H7 (cell line): Measurements from ENCODE around the genes SOAT1 and FAM163A.

- RAMPAGE, long total RNA, result no peak
Observed at GRCh38 chr1:178952993-178953493, 72.7 kb upstream of the FAM20B start.

GRCh38 chr1:179016779-179017687 is 8.7 kb upstream of the FAM20B start:
- RAMPAGE, long total RNA, result no peak

GRCh38 chr1:179095351-179096129 is 13.7 kb downstream of the TOR3A start:
- RAMPAGE, long total RNA, result no peak

- RAMPAGE, long total RNA, result no peak
Observed at GRCh38 chr1:179292420-179292963, 1.1 kb upstream of the SOAT1 start.

GRCh38 chr1:179293266-179294406 is at the start of gene SOAT1:
TSS of gene SOAT1 (plus strand) at chr1:179293797.
- RAMPAGE, long total RNA, result start-site peak on the plus strand at chr1:179293802-179293837, 50 reads

DNA sequence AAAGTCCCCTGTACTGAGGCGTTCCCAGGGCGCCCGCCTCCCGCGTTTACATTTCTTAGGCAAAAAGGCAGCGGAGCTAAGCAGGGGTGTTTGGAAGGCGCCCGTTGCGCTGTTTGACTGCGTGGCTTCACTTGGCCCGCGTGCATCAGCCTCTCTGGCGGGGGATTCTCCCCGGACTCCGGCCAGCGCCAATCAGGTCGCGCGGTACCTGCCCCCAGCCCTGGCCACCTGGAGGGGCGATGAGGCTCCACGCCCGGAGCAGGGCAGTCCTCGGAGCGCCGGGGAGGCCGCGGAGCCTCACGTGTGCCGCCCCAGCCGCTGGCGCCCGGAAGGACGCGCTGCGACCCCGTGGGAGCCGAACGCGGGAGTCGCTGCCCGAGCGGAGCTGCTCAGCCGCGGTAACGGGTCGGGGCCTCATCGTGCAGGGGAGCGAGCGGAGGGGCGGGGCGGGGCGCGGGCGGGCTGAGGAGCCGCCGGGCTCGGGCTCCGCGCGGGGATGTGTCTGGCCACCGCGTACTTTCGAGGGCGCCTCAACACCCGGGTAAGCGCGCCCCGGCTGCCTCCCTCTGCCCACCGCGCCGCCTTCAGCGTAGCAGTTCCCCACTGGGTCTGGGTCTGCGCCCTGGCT is at the start of gene FAM163A:
Gene FAM163A (plus strand): TSS at position 266 of the 628 bp plus-strand sequence.
- RAMPAGE, long total RNA, result no peak

DNA sequence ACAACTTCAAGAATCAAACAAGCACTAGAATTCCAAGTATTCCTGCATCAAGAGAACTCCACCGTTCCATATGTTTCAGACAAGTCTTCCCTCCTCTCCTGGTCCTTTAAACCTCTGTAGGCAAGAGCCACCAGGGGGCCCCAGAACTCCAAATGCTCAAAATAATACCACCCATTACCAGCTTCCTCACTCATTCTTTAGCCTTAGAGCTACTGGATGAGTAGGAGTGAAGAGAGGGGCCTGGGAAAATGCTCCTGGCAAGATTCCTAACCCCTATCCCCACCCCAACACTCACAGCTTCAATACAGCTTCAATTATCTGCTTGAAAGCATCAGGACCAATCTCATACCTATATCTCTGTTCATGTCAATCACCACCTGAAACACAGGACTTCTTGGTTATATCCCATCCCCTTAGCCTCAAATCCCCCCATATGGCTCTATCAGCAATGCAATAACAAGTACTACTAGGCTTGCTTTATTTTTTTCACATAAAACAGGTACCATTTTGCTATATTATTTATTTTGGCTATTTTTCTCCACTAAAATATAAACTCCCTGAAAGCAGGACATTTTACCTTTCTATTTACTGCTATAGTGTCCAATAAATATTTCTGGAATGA is 9.7 kb downstream of the TOR1AIP2 start:
- RAMPAGE, long total RNA, result no peak

- RAMPAGE, long total RNA, result no peak
Observed at GRCh38 chr1:179923103-179923545, 31.5 kb upstream of the CEP350 start.

- RAMPAGE, long total RNA, result no peak
Observed at GRCh38 chr1:179975643-179976010, 21.0 kb downstream of the CEP350 start.

DNA sequence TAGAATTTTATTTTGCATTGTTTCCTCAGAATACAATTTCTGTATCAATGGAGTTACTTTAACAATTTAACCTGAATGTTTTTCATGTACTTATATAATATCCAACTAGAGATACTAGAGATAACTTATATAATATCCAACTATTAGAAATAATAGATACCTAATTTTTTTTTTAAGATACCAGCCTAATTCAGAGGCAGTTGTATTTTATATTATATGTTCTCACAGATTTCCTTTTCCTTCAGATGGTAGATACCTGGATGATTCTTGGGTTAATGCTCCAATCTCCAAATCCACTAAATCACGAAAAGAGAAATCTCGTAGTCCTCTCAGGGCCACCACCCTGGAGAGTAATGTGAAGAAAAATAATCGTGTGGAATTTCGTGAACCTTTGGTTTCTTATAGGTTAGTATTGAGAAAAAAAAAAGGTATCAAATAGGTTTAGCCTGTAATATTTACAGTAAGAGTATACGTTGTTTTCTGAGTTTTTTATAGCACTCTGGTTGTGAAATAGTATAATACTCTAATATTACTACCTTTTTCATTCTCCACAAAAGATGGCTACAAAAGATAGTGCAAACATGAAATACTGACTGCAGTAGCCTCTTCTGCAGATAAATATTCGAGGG is 37.3 kb downstream of the CEP350 start:
- RAMPAGE, long total RNA, result no peak

GRCh38 chr1:180167675-180167901 is 12.9 kb downstream of the QSOX1 start:
- RAMPAGE, long total RNA, result no peak

DNA sequence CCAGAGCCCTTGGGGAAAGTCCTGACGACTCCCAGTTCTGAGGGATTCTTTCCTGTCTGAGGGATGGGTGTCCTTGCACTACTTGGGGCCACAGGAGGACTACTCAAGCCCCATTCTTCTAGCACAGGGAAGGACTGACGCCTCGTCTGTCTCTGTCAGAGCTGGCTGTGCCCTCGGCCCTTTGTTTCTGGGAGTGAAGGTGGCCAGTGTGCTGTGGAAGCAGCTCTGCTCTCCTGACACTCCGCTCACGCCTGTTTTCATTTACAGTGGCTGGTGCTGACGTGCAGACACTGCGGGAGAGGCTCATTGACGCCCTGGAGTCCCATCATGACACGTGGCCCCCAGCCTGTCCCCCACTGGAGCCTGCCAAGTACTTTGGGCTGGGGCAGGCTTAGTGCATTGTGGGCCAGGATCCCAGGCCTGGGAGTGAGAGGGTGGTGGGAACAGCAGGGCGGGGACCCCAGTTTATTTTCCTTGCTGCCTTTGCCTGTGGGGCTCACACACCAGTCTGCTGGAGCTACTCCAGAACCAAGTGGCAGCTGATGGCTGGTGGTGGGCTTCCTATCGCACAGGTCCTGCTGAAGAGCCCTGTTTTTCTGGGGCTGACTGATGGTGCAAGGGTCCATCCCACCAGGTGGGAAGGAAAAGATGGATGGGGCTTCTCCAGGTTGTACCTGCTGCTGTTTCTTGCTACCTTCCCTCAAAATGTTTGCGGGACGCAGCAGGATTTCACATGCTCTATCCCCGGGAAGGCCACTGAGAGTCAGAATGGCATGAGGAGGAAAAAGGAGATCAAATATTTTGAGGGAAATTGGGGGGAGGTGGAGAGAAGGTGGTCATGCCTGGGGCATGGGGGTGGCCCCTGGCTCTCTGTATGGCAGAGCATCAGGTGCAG is 21.2 kb downstream of the QSOX1 start:
- RAMPAGE, long total RNA, result no peak

GRCh38 chr1:180183381-180184069 is 28.9 kb downstream of the QSOX1 start:
- RAMPAGE, long total RNA, result no peak

- RAMPAGE, long total RNA, result no peak
Observed at GRCh38 chr1:180197743-180199074, 31.9 kb upstream of the LHX4 start.

DNA sequence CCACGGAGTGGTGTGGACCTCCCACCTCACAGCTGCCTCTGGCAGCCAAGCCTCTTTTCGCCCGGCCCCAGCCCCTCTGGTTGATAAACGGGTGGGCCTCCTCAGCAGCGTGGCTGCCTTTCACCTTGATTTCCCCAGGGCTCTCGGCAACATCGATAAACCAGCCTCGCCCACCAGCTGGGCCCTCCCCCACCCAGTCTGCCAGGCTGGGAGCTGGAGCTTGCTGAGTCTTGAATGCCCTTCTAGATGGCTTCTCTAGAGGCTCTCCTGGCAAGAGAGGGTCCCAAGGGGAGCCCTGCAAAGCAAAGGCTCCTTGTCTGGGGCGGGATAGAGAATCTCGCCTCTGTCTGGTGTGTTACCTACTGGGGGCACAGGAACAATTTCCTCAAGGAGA is 31.0 kb upstream of the LHX4 start:
- RAMPAGE, long total RNA, result no peak

DNA sequence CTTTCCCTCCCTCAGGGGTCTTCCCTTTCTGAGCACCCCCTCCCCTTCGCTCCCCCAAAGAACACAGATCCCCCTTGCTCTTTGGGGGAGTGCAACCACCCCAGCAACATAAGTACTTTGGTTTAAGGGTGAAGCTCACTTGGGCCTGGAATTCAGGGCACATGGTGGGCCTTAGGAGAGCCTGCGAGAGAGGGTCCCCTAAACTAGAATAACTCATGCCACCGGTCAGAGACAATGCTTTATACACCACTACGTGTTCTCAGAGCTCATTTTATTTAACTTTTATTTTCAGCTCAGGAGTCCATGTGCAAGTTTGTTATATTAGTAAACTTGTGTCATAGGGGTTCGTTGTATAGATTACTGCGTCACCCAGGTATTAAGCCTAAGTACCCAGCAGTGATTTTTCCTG is 12.7 kb upstream of the LHX4 start:
- RAMPAGE, long total RNA, result no peak

DNA sequence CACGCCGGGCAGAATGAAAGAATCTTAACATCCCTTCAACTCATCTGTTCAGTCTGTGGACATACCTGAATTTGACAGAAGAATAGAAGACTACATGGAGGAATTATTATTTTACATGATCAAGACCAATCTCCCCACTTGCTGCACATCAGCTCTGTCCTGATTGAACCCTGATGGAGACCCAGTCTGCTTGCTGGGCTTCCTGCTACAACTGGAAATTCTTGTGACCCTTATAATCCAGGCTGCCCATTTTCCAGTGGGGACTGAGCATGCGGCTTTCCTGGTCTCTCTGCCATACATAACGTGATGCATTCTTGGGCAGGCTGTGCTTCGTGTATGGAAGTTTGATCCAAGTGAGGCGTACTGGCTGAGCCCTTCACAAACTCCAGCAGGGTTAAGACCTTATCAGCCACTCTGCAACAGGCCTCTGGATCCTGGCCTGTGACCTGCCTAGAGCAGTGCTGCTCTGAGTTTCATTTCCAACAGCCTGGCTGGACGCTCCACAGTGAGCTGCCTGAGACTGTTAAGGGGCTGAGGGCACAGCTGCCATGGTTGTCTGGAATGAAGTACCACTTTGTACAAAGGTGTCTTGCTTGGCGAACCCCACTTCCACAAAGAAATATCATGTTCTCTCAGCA is 28.7 kb upstream of the XPR1 start:
- RAMPAGE, long total RNA, result no peak

DNA sequence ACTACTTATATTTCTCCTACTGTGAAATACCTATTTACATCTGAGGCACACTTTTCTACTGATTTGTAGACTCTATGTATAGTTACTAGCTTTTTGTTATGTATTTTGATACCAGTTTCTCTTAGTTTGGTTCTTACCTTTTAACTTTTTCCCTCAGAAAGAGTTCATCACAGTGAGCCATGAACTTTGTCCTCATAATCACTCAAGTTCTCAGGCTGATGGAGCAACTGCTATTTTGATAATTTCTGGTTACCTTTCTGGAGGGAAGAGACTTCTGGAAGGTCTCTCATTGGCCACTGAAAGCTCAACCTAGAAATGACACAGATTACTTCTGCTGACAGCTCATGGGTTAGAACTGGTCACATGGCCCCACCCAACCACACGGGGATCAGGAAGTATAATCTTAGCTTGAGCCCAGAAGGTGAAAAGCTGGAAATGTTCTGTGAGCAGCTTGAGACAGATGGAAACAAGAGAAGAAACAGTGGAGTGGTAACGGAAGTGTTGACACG is 22.2 kb upstream of the XPR1 start:
- RAMPAGE, long total RNA, result no peak

GRCh38 chr1:180913681-180914019 is 953 bp downstream of the KIAA1614 start:
- RAMPAGE, long total RNA, result no peak

DNA sequence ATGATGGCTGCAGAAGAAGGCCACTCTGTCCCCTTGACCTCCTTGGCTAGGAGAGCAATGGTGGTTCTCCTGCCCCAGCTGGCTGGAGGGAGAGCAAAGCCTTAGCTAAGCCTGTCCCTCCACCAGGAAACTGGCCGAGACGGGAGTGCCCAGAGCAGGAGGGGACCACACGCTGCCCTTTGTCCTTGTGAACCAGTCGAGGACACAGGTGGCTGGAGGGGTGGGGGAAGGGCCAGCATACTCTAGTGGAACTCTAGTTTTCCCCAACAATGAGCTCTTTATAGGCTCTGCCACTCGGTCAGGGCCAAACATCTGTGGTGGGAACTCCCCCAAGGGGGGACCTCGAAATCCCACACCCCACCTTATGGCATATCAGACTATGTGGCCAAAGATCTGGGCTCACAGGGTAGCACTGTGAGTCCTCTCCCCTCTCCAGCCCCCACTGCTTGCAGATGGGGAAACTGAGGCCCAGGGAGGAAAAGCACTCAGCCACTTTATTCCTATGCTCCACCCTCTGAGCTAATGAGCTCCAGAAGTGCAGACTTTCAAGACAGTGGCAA is 12.9 kb downstream of the KIAA1614 start:
- RAMPAGE, long total RNA, result no peak